ENCODE measurements around a stretch of chr2.

- PRO-cap = no peak
Observed at GRCh38 chr2:196199186-196199900, 28.0 kb upstream of the STK17B start.

- PRO-cap = no peak
Observed at GRCh38 chr2:196213059-196214278, 42.1 kb upstream of the STK17B start.

GRCh38 chr2:196241066-196241805 lies 69.9 kb upstream of the STK17B start:
- PRO-cap = no peak

- PRO-cap = no peak
Observed at GRCh38 chr2:196474869-196475276, 118.5 kb downstream of the HECW2 start.

- PRO-cap = no peak
Observed at GRCh38 chr2:196526945-196527298, 66.4 kb downstream of the HECW2 start.

GRCh38 chr2:196905383-196905735 lies 21.1 kb downstream of the PGAP1 start:
- PRO-cap = no peak

DNA sequence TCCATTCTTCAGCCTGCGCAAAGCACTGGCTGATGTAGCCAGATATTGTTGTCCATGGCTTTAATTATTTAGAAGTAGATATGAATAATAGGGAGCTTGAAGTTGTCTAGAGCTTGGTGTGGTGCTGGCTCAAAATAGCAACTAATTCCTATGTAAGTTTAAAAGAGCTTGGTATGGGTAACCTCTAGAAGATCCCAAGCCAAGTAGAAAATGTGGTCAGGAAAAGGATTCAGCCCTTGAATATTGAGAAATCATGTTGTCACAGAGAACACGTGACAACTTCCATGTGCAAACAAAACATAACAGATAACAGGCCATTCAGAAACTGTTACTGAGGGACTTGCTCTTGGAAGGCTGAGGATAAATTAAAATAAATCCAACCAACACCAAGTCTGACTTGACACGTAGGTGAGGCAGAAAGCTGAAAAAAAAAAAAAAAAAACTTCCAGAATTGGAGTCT lies 33.5 kb upstream of the PGAP1 start:
- PRO-cap = no peak

- PRO-cap = no peak
Observed at GRCh38 chr2:197011879-197012251, 85.4 kb upstream of the PGAP1 start.

GRCh38 chr2:197079484-197079796 lies 152.9 kb upstream of the PGAP1 start:
- PRO-cap = no peak

DNA sequence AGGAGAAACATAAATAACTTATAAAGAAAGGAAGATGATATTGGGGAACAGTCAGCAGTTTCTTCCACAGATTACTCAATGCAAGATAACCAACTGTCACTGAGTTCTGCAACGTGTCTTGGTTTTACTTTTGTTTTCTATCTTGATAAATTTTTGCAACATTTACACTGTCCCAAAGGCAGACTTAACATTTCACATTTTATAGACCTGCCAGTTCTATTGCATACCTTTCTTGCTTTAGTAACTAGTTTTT lies 71.1 kb downstream of the ANKRD44 start:
- PRO-cap = no peak

- PRO-cap = no peak
Observed at GRCh38 chr2:197294468-197294766, 16.2 kb downstream of the ANKRD44 start.

- PRO-cap = no peak
Observed at GRCh38 chr2:197414075-197414411, 20.8 kb downstream of the SF3B1 start.

- PRO-cap = no peak
Observed at GRCh38 chr2:197707469-197707921, 2.3 kb downstream of the MARS2 start.

- PRO-cap = no peak
Observed at GRCh38 chr2:197708258-197709014, 3.3 kb downstream of the MARS2 start.

DNA sequence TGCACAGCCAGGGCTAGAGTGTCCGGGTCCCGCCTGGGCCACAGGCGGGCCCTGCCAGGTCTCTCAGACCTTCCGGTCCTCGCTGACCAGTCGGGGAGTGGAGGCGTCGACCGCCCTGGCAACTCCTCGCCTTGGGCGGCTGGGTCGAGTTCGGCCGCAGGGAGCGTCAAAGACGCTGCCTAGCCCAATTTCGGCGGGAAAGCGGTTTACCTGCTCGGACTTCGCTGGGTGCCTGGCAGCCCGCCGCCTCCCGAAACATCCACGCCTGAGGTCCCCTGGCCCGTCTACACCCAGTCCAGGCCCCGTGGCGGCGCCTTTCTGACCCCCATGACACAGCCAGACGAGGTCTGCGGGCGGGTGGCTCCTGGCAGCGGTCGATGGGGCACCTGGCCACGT lies 340 bp upstream of the BOLL start:
- PRO-cap = no peak

DNA sequence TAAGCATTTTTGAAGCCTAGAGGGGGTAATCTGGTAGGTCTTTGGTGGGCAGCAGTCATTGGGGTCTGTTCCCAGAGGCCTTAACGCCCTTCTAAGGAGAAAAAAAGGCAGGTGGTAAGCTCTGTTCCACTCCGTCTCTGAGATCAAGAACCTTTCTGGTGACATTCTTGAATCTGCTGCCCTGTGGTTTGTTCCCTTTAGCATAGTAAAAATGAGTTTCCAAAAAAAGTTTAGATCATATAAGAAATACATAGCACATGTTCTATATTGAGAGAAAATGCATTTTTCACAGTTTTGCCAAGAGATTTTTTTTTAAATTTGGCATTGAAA lies 3.0 kb downstream of the PLCL1 start:
- PRO-cap = no peak

DNA sequence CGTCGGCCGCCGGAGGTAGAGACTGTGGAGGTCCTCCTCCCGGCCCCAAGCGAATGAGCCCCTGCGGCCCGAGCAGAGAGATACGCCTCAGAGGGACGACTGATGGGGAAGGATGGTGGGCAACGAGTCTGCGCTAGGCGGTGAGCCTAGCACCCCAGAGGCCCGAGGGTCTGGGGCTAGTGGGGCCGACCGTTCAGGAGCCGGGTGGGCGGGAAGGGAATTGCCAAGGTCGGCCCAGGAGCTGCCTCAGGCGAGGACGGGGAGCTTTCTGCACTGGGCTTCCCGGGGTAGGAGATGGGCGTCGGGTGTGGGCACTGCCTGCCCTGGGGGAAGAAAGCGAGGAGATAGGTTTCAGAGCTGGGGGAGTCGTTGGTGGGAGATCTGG lies 4.9 kb upstream of the SATB2 start:
- PRO-cap = no peak

DNA sequence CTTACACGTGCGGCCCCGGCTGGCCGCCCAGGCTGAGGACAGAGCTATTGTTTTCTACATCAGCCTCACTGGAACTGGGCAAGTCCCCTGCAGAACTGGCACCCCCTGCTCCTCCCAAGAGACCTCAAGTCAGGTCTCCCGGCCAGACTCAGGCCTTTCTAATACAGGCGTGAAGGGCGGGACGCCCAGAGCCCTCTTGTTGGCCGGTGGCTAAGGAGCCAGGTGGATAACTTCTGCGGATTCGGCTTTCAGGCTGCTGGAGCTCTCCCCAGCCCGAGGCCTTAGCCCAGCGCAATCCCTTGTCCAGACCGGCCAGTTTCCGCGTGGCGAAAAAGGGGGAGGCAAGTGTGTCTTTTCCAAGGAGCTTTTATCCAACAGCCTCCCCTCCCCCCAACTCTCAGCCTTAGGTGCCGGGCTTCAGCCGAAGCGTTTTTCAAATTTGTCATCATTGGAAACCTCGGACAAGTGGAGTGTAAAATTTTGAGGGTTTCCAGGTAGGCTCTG lies 9.3 kb upstream of the SATB2 start:
- PRO-cap = no peak

- PRO-cap = no peak
Observed at GRCh38 chr2:199470291-199470669, 12.5 kb upstream of the SATB2 start.

DNA sequence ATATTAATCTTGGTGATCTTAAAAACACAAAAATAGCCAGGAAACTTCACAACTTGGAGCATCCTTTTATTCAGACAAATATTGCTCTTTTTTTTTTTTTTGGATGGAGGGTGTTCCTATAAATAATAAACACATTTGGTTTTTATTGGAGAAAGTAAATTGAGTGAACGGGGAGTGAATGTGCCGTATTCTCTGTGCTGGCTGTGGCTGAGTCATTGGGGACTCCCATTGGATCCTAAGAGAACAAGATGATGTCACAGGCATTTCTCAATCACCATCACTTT lies 150.1 kb upstream of the SPATS2L start:
- PRO-cap = no peak